Sciatic nerve (tissue), 1 donor: ENCODE results near the gene AKTIP.

DNA sequence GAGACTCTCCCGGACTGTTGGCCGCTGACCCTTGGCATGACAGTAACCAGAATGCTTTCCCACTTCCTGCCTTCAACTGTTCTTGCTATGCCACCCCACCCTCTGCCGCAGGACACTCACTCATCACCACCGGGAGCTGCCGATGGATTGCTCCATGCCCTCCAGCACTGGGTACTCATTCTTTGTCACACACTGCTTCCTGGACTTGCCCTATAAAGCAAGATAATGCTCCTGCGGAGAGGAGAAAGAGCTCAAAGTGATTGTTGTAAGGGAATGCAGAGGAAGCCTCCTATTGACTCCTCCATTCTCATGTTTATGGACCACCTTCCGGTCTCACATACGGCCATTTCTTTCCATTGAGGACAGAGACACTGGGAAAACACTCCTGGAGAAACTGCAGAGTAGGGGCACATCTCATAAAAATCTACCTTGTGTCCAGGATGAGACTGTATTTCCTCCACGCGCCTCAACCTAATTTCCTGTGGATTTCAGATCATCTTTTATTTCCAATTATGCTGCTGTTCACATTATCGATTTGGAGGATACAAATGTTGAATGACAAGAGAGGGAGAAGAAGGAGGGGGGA lies 485.9 kb upstream of the SALL1 start:
- PRO-cap = no peak

- PRO-cap = no peak
Observed at GRCh38 chr16:51645545-51645895, 494.4 kb upstream of the SALL1 start.

DNA sequence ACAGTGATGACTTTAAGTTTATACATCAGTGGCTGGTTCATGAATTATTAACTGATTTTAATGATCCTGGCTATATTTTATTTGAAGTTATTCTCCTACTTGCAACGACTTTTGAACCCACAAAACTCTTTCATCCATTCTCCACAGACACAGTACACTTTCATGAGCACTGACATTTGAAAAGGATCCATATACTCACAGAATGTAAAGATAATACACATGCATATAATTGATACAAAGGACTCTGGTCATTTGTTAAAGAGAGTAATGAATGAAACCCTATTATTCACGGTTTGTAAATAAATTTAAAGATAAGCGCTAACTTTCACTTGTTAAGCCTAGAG lies 3.3 kb downstream of the TOX3 start:
- PRO-cap = no peak

GRCh38 chr16:52577862-52578741 lies 31.2 kb upstream of the TOX3 start:
- PRO-cap = no peak

DNA sequence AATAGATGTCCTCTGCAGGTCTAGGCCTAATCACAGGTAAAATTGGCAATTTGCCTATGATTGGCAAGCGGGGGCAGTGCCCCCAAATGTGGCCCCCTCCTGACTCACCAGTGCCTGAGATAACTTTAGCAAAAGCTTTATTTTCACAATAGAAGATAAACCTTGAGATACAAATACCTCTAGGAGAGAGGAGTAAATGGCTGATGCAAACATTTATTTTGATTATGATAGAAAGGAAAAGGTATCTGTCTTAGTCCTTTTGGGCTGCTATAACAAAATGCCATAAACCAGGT lies 132.9 kb upstream of the TOX3 start:
- PRO-cap = unidirectional peak, plus-strand start at position 63 of the sequence

DNA sequence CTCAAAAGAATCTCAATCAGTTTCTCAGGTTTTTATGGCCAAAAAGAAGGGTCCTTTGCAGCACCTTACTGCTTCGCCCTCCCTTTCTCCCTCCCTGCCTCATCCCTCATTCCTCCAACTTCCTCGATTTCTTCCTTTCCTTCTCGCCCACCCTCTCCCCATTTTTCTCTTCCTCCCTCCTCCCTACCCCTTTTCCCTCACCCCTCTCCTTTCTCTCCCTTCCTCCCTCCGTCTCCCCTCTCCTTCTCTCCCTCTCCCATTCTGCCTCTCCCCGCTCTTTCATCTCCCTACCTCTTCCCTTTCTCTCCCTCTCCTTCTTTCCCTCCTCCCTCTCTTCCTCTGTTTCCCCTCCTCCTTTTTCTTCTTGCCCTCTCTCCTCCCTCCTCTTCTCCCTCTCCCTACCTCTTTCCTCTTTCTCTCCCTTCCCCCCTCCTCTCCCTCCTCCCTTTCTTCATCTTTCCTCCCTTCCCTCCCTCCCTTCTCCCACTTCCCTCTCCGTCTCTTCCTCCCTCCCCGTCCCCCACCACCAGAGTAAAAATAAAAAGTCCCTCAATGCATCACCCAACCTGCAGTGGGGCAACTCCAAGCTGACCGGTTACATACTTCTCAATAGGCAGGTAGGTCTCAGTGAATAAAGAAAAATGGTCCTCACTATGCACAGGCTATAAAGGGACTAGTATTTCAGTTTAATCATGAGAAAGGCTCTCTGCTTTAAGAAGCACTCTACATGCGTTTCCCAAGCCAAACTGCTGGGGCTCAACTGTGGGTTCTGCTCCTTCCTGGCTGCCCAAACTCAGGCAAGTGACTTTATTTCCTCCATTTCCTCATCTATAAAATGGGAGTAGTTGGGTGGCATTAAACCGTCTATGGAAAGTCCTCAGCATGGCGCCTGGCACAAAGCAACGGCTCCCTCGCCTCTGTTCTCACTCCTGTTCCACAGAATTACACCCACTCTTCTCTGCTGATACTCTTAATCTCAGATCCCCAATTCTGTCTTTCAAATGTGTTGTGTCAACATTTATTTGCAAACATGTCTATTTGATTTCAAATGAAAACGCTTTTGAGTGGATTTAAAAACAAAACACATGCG lies 10.3 kb downstream of the CHD9NB start:
- PRO-cap = no peak

- PRO-cap = no peak
Observed at GRCh38 chr16:53056229-53057011, 1.6 kb downstream of the CHD9 start.

GRCh38 chr16:53129838-53130835 lies 75.3 kb downstream of the CHD9 start:
- PRO-cap = bidirectional peak, plus-strand start at chr16:53130530, minus-strand start at chr16:53130425; bidirectional peak, plus-strand start at chr16:53131036, minus-strand start at chr16:53130803

- PRO-cap = no peak
Observed at GRCh38 chr16:53490734-53491464, 12.1 kb downstream of the AKTIP start.

GRCh38 chr16:53498892-53499316 lies 4.1 kb downstream of the AKTIP start:
- PRO-cap = no peak

DNA sequence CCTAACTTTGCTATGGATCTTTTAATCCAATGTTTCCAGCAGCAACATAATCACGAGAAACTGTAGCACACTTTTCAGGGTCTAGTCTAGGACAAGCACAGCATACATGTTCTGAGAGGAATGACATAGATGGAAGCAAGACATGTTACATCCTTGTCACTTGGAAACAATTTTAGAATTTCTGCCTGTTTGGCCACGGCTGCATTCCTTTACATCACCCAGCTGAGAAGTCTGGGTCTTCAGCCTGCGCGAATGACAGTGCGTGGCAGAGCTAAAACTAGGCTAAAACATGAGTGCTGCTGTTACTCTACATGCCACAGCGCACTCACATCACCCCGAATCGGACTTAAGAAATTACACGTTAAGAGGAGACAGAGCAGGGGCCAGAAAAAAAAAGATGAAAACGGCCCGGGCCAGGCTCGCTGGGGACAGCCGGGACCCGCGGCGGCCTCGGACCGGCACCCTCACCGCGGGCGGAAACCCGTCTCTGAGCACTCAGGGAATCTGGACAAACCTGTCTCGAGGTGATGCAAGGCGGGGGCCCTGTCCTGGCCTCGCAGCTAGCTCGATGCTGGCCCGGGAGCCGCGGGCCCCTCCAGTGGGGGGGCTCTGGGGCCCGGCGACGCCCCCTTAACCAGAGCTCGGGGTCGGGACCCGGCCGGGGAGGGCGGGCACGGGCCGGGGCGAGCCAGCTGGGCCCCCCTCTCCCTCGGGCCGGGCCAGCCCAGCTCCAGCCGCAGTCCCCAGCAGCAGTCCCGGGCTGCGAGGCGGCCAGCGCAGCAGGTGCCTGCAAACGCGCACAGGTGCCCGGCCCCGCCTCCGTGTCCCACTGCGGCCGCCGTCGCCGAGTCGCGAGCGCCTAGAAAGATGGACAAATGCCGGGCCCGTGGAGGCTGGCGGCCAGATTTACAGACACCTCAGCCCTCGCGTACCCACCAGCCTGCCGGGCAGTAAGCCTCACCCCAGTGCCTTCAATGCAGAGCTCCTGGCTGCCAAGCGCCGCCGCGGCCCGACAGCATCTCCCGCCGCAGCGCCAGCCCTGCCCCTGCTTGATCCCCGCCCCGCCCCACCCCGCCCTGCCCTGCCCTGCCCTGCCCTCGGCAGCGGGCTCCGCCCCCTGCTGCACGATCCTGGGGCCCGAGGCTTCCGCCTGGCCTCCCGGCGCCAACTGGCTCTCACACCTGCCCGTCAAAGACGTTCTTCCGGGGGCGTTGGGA lies at the start of gene AKTIP:
AKTIP (minus strand) TSS at position 1,024 of the 1,217 bp plus-strand sequence.
- PRO-cap = bidirectional peak, plus-strand start at position 637 of the sequence, minus-strand start at position 486 of the sequence; bidirectional peak, plus-strand start outside the sequence, minus-strand start at position 1,047 of the sequence

GRCh38 chr16:53503914-53504623 lies 1.1 kb upstream of the AKTIP start:
- PRO-cap = bidirectional peak, plus-strand start at chr16:53504308, minus-strand start at chr16:53504047

- PRO-cap = no peak
Observed at GRCh38 chr16:53775724-53776633, 72.0 kb downstream of the FTO start.

- PRO-cap = no peak
Observed at GRCh38 chr16:53997465-53997784, 289.2 kb downstream of the IRX3 start.

- PRO-cap = no peak
Observed at GRCh38 chr16:54373615-54374374, 87.2 kb upstream of the IRX3 start.

DNA sequence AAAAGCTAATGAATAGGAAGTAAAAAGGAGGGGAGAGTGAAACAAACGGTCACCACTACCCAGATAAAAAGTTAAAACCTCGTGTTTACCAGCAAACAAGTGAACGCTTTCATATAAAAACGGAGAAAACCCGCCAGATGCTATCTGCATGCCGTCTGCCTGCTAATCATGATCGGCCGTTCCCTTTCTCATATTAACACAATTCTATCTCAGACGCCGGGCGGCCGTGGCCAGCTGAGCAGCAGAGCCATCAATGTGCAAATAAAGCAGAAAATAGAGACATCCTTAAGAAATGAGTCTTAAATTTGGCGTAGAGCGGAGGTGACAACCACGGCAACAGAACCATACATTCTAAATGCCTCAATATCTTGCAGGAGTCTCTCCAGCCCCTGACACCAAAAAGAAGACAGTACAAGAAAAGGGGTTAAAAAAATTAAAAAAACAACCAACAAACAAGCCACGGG lies 2.7 kb upstream of the IRX5 start:
- PRO-cap = bidirectional peak, plus-strand start outside the sequence, minus-strand start at position 170 of the sequence

- PRO-cap = no peak
Observed at GRCh38 chr16:55390893-55391258, 66.9 kb downstream of the IRX6 start.

DNA sequence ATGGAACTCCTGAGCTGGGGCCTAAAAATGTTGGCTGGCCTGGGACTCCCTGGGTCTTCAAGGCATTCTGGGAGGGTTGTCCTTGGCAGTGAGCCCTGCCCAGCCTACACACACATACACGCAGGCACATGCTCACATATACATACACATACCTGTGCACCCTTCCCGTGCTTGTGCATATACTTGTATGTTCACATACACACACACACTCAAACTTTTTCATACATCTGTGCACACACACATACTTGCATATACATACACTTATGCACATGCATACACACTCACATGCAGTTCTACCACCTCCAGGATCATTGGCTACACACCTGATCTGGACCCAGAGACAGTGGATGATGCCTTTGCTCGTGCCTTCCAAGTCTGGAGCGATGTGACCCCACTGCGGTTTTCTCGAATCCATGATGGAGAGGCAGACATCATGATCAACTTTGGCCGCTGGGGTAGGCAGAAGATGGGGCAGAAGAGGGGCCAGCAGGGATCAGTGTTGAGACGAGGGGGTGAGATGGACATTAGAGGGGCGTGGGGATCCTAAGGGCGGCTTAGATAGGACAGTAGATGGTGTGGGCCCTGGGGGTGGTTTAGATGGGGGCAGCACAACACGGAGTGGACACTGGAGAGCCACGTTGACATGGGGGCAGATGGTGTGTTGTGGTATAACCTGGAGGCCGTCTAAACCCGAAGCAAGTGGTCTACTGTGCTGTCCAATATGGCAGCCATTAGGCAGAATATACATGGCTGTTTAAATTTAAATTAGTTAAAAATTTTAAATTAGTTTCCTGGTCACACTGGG lies 4.9 kb downstream of the MMP2 start:
- PRO-cap = no peak

DNA sequence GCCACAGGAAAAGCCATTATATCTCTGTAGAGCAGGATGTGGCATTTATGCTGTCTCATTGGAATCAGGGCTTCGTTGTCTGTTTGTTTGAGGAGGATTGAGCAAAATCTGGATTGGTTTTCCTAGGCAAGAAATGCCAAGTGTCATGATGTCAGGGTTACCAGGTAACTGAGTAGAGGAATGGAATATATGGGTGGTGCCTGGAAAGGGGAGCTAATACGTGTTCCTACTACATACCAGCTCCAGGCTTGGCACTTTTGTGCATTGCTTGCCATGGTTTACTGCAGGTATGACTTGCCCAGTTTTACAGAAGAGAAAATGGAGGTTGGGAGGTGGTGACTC lies 33.8 kb downstream of the GNAO1 start:
- PRO-cap = no peak

DNA sequence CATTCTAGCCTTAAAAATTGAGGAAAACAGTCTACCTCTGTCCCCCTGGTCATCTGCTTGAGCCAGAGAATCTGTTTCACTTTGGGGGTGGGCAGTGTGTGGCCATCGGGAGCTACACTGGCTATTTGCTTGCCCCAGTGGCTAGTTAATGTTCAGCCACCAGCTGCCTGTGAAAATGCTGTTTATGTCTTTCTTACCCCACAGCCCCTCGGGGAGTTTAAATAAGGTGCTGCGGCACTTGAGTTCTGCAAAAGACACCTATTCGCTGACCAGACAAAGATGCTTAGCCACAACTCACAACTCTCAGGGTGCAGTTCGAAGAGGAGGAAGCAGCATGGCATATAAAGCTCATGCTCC lies 43.5 kb downstream of the GNAO1 start:
- PRO-cap = no peak